ENCODE results near the gene NUP205.

- PRO-cap = no peak
These were observed 693 bp downstream of the SLC35B4 start for GRCh38 chr7:134316179-134316294.

DNA sequence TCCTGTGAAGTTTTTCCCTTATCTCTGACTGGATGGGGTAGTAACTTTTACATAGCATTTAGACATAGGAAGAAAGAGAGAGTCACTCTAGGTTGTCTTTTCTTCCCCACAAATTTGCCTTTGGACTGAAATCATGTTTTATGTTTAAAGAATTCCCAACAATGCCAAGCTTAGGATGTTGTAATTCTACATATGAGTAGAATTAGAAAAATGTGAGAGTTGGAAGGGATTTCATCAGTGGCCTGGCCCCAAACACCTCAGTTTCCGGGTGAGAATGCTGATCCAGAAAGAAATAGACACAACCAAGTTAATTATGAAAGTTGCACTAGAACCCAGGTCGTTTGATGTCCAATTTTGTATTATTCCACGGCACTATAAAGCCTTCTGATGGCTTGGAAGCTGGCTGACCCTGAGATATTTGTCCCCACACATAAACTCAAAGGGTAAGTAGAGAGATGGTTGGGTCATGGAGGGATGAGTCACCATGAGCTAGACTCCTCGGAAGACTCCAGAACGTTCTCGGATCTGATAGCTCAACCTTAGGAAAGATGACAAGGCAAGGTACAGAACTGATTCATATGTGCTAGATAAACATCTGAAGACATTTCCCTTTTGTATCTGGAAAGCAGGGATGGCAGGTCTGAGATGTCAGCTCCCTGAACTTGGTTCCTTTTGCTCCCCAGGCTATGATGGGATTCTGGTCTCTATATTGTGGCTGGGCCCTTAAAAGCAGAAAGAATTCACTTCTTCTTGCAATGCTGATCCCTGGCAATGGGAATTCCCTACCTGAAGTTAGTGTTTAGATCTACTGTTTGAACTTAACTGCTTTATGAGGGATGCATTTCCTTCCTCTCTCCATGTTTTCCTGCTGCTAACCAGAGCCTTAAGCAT is 48.8 kb upstream of the SLC35B4 start:
- PRO-cap = no peak

GRCh38 chr7:134366434-134366889 is 49.7 kb upstream of the SLC35B4 start:
- PRO-cap = no peak

DNA sequence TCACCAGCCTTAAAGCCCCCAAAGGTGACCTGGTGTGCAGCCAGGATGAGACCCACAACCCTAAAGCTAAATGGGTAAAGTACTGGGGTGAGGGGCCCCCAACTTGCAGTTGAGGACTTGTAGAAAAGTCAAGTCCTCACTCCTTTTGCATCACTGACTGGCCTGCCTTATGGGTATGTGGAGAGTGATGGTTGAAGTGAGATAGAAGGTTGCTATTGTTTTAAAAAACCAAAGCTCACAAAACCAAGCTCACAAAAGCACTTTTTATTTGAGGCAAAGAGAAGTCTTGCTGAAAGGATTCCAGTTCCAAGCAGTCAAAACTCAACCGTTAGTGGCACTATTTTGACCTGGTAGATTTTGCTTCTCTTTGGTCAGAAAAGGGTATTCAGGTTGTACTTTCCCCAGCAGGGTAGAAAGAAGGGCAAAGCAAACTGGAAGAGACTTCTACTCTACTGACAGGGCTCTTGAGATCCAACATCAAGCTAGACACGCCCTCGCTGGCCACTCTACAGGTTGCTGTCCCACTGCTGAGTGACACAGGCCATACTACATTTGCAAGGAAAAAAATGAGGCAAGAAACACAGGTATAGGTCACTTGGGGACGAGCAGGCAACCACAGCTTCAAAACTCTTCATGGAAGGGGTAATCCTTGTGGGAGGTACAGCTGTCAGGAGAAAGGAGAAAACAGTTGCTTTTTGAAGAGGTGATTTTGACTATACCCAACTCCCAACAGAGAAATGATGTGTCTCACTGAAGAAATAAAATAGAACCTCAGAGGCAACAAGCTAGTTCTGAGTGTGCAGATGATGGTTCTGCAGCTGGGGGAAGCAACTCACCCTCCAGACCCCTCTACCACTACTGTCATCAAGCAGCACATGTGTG is 16.6 kb downstream of the AKR1B1 start:
- PRO-cap = no peak

GRCh38 chr7:134451758-134452075 is 7.2 kb downstream of the AKR1B1 start:
- PRO-cap = no peak

DNA sequence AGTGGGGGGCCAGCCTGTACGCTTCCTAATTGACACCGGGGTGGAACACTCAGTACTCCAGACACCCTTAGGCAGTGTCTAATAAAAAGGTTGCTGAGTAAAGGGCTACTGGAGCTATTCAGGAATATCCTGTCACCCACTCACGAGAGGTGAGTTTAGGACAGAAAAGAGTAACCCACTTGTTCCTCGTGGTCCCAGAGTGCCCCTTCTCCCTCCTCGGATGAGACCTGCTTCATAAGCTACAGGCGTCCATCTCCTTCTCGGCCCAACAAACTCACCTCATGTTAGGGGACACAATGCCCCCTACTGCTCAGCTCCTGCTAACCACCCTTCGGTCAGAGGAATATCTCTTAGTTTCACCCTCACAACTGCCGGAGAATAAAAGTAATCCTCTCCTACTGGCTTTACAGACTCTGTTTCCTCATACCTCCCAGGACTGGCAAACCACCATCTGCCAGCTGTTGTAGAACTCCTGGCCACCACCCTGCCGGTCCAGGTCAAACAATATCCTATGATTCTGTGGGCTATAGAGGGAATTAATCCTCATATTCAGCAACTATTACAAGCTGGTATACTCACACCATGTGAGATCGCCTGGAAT is 3.1 kb downstream of the AKR1B15 start:
- PRO-cap = no peak

- PRO-cap = no peak
These were observed 16.8 kb downstream of the AKR1B15 start for GRCh38 chr7:134565639-134566088.

- PRO-cap = no peak
These were observed 22.7 kb downstream of the BPGM start for GRCh38 chr7:134669413-134669759.

DNA sequence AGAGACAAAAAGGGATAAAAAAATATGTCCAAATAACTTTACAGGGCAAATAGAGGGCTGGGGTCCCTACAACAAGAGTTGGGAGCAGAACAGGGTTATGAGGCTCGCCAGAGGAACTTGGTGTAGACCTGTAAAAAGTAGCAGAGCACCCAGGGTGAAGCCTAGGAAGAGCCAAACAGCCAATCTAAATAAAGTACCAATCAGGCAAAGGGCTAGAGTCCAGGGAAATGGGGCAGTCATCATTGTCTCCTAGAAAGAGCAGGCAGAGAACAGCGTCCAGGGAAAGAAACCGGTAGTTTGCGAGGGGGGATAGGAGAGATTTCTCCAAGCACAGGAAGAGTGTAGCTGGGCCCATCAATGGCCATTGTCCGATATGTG is 60.1 kb upstream of the CALD1 start:
- PRO-cap = no peak

GRCh38 chr7:134723879-134724429 is 55.5 kb upstream of the CALD1 start:
- PRO-cap = no peak

GRCh38 chr7:134828484-134828939 is 49.1 kb downstream of the CALD1 start:
- PRO-cap = no peak

- PRO-cap = no peak
These were observed 95.7 kb upstream of the AGBL3 start for GRCh38 chr7:134890641-134891027.

- PRO-cap = no peak
These were observed 4.7 kb downstream of the TMEM140 start for GRCh38 chr7:135152488-135153135.

DNA sequence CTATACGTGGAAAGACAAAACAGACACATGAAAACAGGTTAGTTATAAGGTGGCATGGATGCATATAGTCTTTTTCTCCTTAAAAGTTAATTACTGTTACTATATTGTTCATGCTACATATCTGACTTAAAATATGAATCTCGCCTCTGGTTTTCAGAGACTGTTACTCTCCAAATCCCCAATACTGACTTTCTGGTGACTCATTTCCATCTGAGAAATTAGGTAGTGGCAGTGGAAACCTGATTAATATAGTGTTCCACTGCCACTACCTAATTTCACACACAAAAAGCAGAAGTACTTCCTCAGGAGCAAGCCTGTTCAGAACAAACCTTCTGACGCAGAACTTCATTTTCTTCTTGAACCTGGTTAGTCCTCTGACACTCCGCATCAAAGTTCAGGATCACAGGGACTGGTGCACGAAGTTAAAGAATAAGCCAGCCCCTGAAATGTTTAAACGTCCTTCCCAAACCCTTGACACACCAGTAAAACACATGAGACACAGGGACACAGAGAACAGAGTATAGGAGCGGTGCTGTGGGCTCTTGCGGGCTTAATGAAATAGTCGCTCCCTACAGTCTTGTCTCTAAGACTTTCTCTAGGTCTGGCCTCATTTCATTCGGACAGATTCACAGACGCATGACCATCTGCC is 4.4 kb downstream of the WDR91 start:
- PRO-cap = no peak

DNA sequence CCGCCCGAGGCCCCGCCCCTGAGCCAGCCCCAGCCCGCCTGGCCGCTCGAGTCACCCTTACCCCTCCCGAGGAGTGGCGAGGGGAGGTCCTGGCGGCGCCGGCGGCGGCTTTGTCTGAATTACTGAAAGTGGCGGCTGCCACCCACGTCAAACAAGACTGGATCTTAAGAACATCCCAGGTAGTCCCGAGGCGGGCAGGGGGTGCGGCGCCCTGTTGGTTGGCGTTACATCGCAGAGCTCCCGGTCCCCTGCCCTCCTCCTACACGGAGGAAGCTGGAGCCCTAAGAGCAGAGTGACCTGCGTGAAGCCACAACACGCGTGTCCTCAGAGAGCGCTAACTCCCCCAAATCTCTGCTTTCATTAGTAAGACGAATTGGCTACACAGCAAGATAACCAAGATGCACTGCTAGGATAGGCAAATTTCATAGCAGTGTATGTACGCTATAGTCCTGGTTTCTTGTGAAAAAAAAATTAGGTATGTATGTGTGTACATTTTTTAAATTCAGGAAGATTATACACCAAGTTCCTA is 408 bp upstream of the WDR91 start:
- PRO-cap = bidirectional peak, plus-strand start at position 60 of the sequence, minus-strand start outside the sequence

DNA sequence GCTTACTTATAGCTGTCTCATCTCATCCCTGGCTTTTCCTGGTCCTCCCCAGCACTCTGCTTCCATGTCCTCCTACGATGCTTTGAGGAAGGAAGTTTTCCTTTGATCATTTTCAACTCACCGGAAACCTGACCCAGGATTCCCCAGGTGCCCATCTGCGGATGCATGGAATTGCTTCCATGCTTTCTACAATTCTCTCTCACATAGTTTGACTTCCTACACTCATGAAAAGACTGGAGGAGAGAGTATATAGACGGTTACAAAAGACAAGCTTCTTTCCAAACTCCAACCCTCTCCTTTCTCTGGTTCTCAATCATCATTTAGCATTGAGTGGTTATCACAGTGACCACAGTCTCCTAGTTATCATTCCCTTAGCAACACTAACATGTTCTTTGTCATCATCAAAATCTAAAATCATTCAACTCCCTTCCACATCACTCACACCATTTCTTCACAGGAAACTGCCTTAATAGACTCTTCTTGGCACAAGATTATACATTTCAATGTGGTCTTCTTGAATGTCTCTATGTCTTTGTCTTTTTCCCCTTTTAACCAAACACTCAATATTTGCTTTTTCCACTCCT is 126.4 kb downstream of the CNOT4 start:
- PRO-cap = no peak

GRCh38 chr7:135393704-135394463 is 116.0 kb downstream of the CNOT4 start:
- PRO-cap = no peak

DNA sequence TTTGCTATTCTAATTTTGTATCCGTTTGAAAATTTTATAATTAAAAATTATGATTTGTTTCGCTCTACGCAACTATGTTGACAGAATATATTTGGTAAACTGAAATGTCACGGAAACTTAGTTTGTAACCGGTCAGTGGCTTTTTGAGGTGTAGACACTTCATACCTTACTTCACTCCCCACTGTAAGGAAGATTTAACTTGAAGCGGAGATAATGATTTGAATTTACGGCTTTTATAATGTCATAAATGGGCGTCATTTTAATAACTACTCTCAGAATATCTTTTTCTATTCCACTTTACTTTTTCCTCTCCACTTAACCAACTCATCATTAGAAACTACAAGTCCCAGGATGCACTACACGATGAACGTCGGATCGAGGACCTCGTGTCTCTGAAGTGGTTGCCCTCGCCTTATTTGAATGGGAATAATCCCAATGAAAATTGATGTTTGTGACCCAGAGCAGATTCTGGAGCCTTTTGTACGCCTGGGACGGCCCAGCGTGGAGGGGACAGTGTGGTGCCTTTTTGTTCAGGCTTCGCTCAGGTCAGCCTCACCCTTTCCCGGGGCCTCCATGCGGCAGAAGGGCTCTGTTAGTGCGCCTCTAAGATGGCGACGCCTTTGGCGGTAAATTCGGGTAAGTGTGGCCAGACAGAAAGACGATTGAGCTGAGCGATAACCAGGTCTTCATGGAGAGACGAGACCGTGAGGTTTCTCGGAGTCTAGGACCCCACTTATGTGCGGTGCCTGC is at the start of gene NUP205:
NUP205 (plus strand) TSS at position 581 of the 750 bp plus-strand sequence.
- PRO-cap = unidirectional peak, plus-strand start at position 595 of the sequence

DNA sequence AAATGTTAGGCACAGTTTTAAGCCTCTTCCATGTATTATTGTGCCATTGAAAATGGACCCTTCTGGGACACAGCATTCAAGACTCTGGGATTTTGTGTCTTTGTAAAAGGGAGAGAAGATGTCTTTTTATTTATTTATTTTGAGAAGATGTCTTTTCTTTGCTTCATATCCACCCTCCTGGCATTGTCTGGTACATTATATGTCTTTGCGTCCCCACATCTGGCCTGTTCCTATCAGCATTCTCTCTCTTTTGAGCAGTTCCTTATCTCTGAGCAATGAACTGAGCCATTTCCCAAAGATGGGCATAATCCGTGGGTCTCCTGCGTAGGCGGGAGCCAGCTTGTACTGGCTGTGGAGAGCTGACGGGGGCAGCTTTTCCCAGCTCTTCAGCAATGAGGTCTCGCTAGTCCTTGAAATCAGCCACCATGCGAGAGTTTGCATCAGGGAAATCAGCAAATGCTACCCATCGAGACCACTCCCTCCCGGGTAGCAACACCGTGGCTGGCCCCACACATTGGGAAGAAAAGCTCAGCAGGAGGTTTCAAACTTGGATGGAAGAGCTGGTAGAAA is 51.8 kb upstream of the FAM180A start:
- PRO-cap = no peak

DNA sequence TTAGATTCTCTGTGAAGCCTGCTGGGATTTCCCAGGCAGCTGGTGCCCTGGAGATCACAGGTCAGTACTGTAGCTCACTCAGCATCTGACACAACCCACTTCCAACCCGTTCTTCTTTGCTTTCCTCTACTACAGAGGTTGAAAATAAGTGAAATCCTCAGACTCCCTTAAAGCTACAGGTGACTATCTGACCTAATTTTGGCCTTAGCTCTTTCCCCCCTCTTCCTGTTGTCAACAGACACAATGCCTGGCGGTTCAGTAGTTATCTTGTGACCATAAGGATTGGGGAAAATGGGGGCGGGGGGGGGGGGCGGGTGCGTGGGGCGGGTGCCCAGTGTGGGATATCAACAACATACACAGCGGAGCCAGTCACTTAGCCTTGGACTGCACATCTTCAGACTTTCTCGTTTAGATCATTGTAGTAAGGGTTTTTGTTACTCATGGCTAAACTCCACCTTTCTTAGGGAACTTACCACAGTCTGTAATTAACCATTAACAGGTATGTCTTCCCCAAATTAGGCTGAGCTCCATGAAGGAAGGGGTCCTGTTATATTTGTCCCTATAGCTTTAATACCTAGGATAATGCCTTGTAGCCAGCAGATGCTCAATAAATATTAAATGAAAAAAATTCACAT is 37.8 kb downstream of the MTPN start:
- PRO-cap = no peak

Measured in peritoneum (tissue), 1 donor.